Upper lobe of left lung (tissue), 5 donors: ENCODE data around the genes SPDYE5 and ZP3.

GRCh38 chr7:75492013-75492503 is at the start of gene SPDYE5:
Gene SPDYE5, plus strand, starts transcription at chr7:75492320.
- PRO-cap, 2 experiments = no peak in any of the 2 experiments
- RAMPAGE, long total RNA, 4 experiments = no peak in any of the 4 experiments

DNA sequence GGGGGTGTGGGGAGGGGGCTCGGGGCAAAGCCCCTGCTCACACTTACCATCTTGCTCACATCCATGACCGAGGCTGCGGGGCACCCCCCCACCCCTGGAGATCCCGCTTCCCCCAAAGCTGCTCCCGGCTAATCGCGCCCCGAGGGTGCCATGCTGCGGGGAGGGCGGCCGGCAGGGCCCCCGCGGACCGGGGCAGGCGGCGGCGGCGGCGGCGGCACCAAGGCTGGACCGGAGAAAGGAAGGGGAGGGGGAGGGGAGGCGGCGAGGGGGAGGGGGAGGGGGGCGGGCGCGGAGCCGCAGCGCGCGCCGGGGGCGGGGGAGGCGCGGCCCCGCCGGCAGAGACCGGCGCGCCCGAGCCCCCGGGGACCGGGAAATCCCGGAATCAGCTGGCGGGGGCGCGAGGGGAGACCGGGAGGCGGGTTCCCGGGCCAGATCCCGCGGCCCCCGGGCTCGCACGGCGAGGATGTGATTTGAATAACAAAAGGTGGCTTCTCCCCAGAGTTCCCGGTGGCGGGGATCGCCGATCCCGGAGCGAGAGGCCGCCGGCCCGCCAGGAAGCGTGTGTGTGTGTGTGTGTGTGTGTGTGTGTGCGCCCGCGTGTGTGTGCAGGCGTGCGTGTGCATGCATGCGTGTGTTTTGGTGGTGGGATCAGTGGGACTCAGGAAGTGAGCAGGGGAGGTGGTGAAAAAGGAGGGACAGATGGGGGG is 99.6 kb downstream of the HIP1 start:
- PRO-cap, 2 experiments = peak in 1 of 2 experiments; most common plus-strand start position 381 of the sequence (in 1); most common minus-strand start position 230 of the sequence (in 1)
- RAMPAGE, long total RNA, 4 experiments = start-site peak on the minus strand in 1 of 4 experiments, centred at position 198 of the sequence, 31 reads per replicate

- PRO-cap, 2 experiments = no peak in any of the 2 experiments
- RAMPAGE, long total RNA, 4 experiments = no peak in any of the 4 experiments
Observed at GRCh38 chr7:75819574-75820010, 6.0 kb upstream of the CCL24 start.

- PRO-cap, 2 experiments = no peak in any of the 2 experiments
- RAMPAGE, long total RNA, 4 experiments = no peak in any of the 4 experiments
Observed at GRCh38 chr7:75916759-75917328, 1.9 kb downstream of the POR start.

GRCh38 chr7:75945175-75945759 is 30.3 kb downstream of the POR start:
- PRO-cap, 2 experiments = no peak in any of the 2 experiments
- RAMPAGE, long total RNA, 4 experiments = no peak in any of the 4 experiments

- PRO-cap, 2 experiments = no peak in any of the 2 experiments
- RAMPAGE, long total RNA, 4 experiments = no peak in any of the 4 experiments
Observed at GRCh38 chr7:75957023-75957755, 37.2 kb downstream of the TMEM120A start.

GRCh38 chr7:75967483-75968087 is 26.8 kb downstream of the TMEM120A start:
- PRO-cap, 2 experiments = peak in 1 of 2 experiments; most common plus-strand start chr7:75967852 (in 1)
- RAMPAGE, long total RNA, 4 experiments = no peak in any of the 4 experiments

- PRO-cap, 2 experiments = no peak in any of the 2 experiments
- RAMPAGE, long total RNA, 4 experiments = no peak in any of the 4 experiments
Observed at GRCh38 chr7:75969545-75970528, 24.6 kb downstream of the TMEM120A start.

- PRO-cap, 2 experiments = peak in 2 of 2 experiments; most common plus-strand start chr7:75993827 (in 1)
- RAMPAGE, long total RNA, 4 experiments = no peak in any of the 4 experiments
Observed at GRCh38 chr7:75993588-75994385, 608 bp downstream of the TMEM120A start.

DNA sequence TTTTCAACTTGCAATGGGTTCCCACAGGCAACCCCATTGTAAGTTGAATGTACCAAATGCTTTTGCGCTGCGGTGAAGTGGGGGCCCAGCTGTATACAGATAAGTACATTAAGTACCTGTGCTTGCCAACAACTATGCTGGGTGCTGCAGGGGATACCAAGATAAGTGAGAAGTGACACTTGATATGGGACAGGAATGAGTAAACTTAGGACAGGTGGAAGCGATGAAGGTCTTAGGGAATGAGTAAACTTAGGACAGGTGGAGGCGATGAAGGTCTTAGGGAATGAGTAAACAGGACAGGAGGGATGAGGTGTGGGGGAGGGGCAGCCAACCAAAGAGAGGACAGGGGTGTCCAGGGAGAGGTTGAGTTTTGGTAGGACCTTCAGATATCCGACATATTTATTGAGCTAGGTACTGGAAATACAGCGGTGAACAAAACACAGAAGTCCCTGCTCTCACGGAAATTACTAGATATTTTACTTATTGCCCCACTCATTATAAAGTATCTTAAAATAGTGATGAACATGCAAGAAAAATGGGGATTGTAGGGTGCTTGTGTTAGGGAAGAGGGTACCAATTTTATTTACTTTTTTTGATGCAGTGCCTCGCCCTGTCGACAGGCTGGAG is 1.5 kb downstream of the MDH2 start:
- PRO-cap, 2 experiments = no peak in any of the 2 experiments
- RAMPAGE, long total RNA, 4 experiments = no peak in any of the 4 experiments

GRCh38 chr7:76066782-76067939 is 19.3 kb downstream of the MDH2 start:
- PRO-cap, 2 experiments = no peak in any of the 2 experiments
- RAMPAGE, long total RNA, 4 experiments = no peak in any of the 4 experiments

DNA sequence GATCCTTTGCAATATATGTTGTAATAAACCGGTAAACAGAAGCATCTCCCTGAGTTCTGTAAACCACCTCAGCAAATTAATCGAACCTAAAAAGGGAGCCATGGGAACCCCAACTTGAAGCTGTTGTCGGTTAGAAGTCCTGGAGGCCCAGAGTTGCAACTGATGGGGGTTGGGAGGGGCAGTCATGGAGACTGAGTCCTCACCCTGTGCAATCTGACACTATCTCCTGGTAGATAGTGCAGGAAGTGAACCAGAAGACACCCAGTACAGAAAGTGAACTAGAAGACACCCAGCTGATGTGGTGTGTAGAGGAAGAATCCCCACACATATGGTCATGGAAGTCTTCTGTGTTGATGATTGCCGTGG is 58.9 kb upstream of the SRRM3 start:
- PRO-cap, 2 experiments = no peak in any of the 2 experiments
- RAMPAGE, long total RNA, 4 experiments = no peak in any of the 4 experiments

GRCh38 chr7:76220747-76221034 is 19.0 kb downstream of the SRRM3 start:
- PRO-cap, 2 experiments = no peak in any of the 2 experiments
- RAMPAGE, long total RNA, 4 experiments = no peak in any of the 4 experiments

DNA sequence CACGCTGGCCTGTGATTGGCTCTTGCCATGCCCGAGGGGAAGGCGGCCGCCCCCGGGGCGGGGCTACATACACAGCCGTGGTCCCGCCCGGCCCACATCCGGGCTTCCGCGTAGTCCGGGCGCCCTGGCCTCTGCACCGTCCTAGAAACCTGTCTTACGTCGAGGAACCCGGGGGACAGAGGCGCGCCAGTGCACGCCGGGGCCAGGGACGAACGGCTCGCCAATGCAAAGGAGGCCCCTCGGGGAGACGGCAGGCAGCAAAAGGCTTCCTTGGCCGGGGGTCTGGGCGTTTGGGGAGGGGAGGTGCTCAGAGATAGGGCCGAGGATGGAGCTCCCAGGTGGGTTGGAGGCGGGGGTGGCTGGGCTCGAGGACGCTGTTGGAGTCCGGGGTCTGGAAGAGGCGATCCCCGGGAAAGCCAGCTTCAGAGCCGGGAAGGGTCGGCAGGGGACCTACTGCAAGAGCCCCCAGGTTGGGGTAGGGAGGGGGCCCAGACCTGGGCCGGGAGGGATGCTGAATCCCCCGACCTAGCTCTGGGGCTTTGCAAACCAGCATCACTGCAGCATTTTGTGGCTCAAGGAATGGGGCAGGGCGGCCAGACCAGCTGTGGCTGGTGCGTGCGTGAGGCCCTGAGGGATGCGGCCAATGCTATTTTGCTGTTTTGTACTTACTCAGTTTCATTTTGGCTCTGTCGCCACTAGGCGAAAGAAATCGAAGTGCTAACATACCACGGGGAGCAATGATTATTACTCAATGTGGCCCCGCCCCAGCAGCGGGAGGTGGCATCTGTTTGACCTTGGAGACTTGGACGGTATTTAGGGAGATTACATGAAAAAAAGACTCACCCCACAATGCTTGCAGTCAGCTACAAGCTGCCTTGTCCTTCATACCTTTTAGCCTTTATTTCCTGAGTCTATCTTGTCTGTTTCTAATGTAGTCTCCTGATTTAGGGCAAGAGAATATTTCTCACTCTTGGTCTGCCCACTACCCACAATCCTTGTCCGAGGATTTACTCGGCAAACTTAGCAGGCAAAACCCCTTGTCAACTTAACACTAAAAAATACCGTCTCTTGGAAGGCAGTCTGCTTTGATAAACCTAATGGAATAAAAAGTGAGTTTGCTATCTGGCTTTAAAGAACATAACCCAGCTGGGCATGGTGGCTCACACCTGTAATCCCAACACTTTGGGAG is 16.1 kb downstream of the HSPB1 start:
- PRO-cap, 2 experiments = peak in 2 of 2 experiments; most common plus-strand start position 152 of the sequence (in 2); most common minus-strand start position 645 of the sequence (in 1)
- RAMPAGE, long total RNA, 4 experiments = no peak in any of the 4 experiments

DNA sequence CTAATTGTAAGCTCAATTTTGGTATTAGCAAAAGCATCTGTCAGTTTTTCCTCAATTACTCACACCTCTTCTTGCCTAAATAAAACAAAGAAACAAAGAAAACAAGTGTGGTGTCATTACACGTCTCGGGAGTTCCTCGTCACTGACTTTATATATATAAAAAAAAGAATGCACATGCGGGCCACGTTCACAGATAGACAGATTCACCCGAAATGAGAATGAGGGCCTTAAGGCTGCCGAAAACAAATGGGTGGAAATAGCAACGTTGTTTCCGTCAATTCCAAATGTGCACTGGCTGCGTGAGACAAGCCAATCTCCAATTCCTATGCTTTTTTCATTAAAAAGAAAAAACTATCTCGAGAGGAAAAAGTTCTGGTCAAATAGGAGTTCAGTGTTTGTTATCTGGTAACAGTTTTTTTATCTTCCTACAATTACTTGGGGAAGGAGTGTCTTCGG is 25.5 kb downstream of the HSPB1 start:
- PRO-cap, 2 experiments = no peak in any of the 2 experiments
- RAMPAGE, long total RNA, 4 experiments = no peak in any of the 4 experiments

DNA sequence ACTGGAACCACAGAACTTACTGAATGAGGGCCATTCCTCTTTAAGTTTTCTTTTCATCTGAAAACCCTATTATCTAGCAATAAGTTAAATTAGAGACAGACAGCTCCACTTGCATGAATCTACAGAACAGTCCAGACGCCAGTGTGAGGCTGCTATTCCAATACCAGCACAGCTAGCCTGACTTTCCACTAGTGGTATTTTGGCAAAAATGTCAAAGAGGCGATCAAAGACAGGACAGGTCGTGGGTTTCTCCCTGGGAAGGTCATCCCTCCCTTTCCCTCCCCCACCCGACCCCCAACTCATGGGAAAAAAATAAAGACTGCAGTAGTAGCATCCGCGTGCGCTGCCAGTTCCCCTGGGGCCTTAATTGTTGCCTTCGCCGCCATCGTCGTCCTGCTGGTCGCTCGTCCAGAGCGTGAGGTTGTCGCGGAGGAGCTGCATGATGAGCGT is 26.8 kb downstream of the HSPB1 start:
- PRO-cap, 2 experiments = no peak in any of the 2 experiments
- RAMPAGE, long total RNA, 4 experiments = no peak in any of the 4 experiments

GRCh38 chr7:76331157-76331681 is 27.6 kb downstream of the YWHAG start:
- PRO-cap, 2 experiments = no peak in any of the 2 experiments
- RAMPAGE, long total RNA, 4 experiments = no peak in any of the 4 experiments

- PRO-cap, 2 experiments = peak in 1 of 2 experiments; most common plus-strand start chr7:76356986 (in 1)
- RAMPAGE, long total RNA, 4 experiments = no peak in any of the 4 experiments
Observed at GRCh38 chr7:76356624-76357130, 2.1 kb downstream of the YWHAG start.

DNA sequence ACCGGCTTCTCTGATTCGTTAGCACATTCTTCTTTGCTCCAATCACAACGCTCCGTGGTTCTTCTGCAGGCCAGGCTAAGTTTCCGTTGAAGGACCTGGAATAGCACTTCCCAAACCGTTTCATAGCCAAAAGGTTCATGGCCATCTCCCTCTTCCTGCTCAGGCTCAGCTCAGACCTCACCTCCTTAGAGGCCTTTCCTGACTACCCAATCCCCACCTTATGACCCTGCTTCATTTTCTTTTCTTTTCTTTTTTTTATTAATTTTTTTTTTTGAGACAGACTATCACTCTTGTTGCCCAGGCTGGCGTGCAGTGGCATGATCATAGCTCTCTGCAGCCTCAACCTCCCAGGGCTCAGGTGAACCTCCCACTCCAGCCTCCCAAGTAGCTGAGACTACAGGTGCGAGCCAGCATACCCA is 24.5 kb upstream of the YWHAG start:
- PRO-cap, 2 experiments = no peak in any of the 2 experiments
- RAMPAGE, long total RNA, 4 experiments = no peak in any of the 4 experiments

GRCh38 chr7:76424758-76425051 is at the start of gene ZP3:
Gene ZP3, plus strand, starts transcription at chr7:76424950.
- PRO-cap, 2 experiments = no peak in any of the 2 experiments
- RAMPAGE, long total RNA, 4 experiments = no peak in any of the 4 experiments